Right ventricle myocardium (tissue), 1 donor: ENCODE data around the gene FRG2.

- PRO-cap, 2 experiments: no peak in any of the 2 experiments
Observed at GRCh38 chr4:186728643-186729263, 5.1 kb upstream of the FAT1 start.

GRCh38 chr4:186754725-186755723 lies 31.4 kb upstream of the FAT1 start:
- PRO-cap, 2 experiments: no peak in any of the 2 experiments

GRCh38 chr4:186840083-186840939 lies 116.7 kb upstream of the FAT1 start:
- PRO-cap, 2 experiments: no peak in any of the 2 experiments

DNA sequence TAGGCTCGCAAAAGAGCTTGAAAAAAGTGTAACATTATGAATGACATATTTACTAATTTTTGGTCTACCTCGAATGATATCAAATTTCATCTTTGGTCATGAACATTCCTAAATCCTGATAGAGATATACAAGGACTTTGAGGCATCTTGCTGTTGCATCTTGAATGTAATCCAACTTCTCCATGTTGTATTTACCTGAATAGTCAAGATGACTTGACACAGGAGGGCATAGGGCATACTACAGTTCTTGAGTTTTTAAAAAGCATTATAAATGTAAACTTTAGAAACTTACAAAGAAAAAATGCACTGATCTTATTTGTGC lies 517.9 kb upstream of the FAT1 start:
- PRO-cap, 2 experiments: no peak in any of the 2 experiments

GRCh38 chr4:188127332-188127860 lies 11.8 kb upstream of the TRIML1 start:
- PRO-cap, 2 experiments: no peak in any of the 2 experiments

GRCh38 chr4:189613065-189613567 lies 327.6 kb upstream of the FRG1 start:
- PRO-cap, 2 experiments: no peak in any of the 2 experiments

DNA sequence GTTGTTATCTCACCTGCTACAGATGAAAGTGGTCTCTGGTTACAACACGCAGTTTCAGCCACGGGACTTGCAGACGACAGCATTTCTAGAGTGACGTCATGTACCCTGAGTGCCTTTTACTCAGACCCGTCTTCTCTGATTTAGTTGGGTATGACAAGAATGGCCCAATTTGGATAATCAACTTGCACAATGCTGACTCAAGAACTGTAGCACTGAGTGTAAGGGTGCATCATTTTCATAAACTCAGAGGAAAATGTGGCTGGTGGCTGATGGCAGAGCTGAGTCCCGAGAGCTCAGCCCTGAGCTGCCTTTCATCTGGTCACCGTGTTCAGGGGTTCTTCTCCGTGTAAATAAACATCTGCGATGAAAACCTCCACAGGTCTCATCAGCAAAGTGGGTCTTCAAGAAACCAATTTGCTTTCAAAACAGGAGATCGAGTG lies 281.3 kb upstream of the FRG1 start:
- PRO-cap, 2 experiments: no peak in any of the 2 experiments

- PRO-cap, 2 experiments: no peak in any of the 2 experiments
Observed at GRCh38 chr4:189942443-189942723, 1.7 kb downstream of the FRG1 start.

- PRO-cap, 2 experiments: no peak in any of the 2 experiments
Observed at GRCh38 chr4:190014727-190015287, 12.2 kb downstream of the FRG2 start.

DNA sequence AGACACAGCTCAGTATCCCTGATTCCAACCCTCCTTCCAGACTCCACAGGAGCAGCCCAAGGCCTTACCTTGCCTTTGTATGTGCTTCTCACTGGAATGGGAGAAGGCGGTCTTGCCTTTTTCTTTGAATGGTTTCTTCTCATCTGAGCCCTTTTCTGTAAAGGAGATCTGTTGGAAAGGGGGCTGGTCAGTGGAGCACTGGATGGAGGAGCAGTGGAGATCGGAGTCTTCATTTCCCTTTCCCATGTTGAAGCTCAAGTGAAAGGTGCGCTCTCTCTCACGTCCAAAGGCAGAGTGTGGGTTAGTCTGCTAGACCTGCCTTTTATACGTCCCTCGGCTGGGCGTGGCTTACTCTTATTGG lies at the start of gene FRG2:
Gene FRG2 (minus strand): TSS at position 298 of the 361 bp plus-strand sequence.
- PRO-cap, 2 experiments: no peak in any of the 2 experiments